Adrenal gland (tissue), 7 donors: ENCODE data around the genes DFFB, C1orf174 and TAS1R1.

DNA sequence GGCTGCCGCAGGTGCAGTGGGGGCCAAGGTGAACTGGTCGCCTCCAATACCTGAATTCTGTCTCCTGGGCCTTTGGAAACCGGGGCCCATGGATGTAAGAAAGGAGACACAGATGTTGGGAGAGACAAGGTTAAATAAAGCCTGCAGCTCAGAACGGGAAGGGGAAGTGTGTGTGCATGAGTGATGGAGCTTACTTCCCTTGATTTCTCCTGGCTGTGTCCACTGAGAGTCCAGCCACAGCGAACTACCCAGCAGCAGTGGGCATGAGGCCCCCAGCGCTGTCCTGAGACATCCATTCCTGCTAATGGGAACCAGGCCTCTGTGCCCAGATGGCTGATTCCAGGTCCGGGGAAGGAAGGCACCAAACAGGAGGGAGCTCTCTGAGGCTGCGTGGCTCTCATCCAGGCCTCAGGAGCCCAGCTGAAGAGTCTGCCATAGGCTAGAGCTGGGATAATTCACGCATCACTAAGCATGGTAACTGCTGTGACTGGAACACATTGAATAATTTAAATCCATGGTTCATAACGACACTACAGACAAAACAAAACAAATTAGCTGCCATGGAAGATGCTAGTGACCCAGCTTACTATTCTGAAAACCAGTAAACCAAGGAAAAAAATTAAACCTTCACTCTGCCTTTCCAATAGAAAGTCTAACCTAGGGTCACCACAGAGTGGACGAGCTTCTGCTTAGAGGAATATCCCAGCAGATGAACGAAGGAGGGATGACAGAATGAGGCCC lies 24.7 kb upstream of the LRRC47 start:
- PRO-cap, 3 experiments: no peak in any of the 3 experiments
- RAMPAGE, long total RNA, 4 experiments: no peak in any of the 4 experiments
- RRBS: no CpG with 5 or more reads among the region's 12 CpGs

DNA sequence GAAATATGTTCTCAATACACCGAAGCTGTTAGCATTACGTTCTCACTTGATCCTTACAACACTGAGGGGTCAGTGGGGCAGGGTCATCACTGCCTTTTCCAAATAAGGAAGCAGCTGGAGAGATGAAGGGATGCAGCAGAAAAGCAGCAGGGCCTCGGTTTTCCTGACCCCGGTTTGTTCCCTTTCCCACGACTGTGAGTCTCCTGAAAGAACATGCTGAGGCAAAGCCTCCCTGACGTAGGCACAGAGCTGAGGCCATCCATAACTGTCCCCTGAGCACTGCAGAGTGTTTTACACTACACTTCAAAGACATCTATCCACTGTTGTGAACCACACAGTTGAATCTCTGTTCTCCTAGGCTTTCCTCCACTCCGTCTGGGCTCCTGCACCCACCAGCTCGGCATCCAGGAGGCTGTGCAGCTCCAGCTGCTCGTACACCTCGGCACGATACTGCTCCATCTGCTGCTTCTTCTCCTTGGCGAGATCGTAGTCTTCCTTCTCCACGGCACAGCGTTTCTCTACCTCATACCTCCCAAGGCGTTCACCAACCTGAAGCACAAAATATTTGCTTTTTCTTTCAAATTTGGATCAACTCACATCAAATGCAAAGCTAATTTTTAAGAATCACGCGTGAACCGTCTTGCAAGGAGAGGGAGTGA lies 18.3 kb downstream of the CEP104 start:
- PRO-cap, 3 experiments: no peak in any of the 3 experiments
- RAMPAGE, long total RNA, 4 experiments: start-site peak on the minus strand in 1 of 4 experiments, centred at position 479 of the sequence, 18 reads per replicate
- RRBS: no CpG with 5 or more reads among the region's 19 CpGs

DNA sequence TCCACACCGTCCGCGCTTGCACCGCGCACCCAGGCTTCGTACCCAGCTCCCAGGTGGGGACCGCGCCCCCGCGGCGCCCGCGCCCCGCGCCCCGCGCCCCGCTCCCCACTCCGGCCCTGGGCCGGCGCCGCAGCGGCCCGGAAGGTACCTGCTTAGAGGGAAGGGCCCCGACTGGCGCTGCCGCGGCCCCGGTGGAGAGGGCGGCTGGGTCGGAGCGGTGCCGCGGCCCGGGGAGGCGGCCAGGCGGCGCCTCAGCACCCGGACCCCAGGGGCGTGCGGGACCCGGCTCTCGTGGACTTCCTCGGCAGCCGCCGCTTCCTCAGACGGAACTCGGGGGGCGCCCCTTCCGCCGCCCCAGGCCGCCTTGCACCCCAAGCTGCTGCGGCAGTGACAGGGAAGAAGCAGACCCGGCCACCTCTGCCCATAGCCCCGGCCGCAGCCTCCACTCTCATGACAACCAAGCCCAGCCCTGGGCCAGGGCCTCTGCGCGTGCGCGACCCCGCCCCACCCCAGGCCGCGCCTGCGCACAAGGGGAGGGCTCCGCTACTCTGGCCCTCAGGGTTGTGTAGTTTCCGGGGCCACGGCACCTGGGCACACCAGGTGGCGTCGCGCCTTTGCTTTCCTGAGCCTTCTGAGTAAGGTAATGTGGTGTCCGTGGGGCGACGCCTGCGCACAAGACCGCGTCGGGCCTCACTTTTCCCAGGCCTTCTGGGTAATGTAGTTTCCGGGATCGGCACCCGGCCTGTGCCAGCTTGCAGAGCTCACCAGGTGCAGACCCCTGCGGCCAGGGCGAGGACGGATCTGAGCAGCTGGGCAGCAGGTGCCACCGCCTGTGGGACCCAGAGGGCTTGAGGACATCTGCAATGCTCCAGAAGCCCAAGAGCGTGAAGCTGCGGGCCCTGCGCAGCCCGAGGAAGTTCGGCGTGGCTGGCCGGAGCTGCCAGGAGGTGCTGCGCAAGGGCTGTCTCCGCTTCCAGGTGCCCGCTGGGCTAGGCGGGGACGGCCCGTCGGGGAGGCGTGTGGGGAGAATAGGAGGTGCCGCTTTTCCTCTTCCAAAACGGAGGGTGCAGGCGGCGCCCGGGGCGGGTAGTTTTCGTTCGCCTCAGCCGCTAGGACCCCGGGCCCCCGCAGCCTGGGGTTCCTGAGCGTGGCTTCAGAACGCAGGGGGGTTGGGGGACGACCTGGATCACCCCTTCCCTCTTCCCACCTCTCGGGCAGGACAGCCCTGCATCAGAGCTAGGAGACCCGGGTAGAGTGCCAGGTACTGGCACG lies at the start of gene DFFB:
TSS of gene DFFB (plus strand) at position 736 of the 1,272 bp plus-strand sequence.
- PRO-cap, 3 experiments: peak in 3 of 3 experiments; most common plus-strand start position 720 of the sequence (in 2); most common minus-strand start position 471 of the sequence (in 2)
- RAMPAGE, long total RNA, 4 experiments: start-site peak on the plus strand in 1 of 4 experiments, centred at position 711 of the sequence, 18 reads per replicate
- RRBS: 2% methylated on average over 24 of the region's 116 CpGs

DNA sequence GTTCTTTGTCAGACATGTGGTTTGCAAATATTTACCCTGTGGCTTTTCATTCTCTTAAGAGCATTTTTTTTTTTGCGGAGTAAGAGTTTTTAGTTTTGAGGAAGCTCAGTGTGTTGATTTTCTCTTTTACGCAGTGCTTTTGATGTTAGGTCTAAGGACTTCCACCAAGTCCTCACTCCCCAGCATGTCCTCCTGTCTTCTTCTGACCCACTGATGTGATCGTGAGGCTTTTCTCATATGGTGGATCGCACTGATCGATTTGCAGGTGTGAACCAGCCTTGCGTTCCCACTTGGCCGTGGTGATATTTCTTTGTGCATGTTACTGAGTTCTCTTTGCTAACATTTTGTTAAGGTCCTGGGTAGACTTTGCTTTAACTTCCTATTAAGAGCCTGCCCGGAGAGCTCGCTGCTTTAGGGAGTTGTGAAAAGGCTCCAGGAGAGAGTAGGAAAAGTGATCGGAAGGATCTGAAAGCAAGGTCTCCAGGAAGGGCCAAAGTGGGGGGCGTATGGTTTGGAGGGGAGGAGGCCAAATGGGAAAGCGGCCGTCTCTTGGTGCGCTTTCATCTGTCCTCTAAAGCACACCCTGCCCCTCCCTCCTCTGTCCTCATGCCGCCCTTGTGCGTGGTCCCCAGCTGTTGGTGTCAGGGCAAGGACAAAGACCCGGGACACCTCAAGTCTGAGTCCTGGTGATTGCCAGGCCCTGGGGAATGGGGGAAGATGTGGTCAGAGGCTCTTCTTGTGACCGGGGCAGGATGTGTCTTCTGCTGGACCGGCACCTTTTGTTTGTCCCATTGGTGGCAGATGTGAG lies 7.9 kb downstream of the DFFB start:
- PRO-cap, 3 experiments: peak in 1 of 3 experiments; most common plus-strand start position 499 of the sequence (in 1)
- RAMPAGE, long total RNA, 4 experiments: no peak in any of the 4 experiments
- RRBS: 90% methylated on average over 2 of the region's 19 CpGs

GRCh38 chr1:3899265-3900554 lies at the start of gene C1orf174:
C1orf174 (minus strand) TSS chr1:3900272.
- PRO-cap, 3 experiments: peak in 3 of 3 experiments; most common plus-strand start chr1:3900417 (in 3); most common minus-strand start chr1:3900258 (in 2)
- RAMPAGE, long total RNA, 4 experiments: start-site peak on the plus strand in 1 of 4 experiments, at chr1:3900390-3900445 at its widest, 9 reads per replicate; start-site peak on the minus strand in 4 of 4 experiments, at chr1:3900225-3900285 at its widest, 32 to 804 reads per replicate
- RRBS: 1% methylated on average over 26 of the region's 72 CpGs

DNA sequence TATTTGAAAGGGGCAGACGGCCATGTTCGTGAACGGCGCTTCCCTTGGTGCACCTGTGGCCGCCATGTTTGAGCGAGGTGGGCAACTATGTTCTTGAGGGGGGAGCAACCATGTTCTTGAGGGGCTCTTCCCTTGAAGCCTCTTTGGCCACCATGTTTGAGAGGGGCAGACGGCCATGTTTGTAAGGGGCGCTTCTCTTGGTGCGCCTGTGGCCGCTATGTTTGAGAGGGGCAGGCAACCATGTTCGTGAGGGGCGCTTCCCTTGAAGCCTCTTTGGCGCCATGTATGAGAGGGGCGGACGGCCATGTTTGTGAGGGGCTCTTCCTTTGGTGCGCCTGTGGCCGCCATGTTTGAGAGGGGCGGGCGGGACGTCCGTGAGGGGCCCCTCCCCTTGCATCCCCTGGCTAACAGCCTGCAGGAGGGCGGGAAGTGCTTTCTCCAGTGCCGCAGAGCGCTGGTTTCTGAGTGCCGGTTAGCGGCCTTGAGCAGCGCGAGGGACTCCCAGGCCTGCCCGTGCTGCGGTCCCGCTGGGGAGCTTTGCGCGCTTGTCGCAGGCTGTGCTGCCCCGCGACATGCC lies 571 bp upstream of the C1orf174 start:
- PRO-cap, 3 experiments: peak in 3 of 3 experiments; most common plus-strand start position 422 of the sequence (in 2); most common minus-strand start position 63 of the sequence (in 1)
- RAMPAGE, long total RNA, 4 experiments: no peak in any of the 4 experiments
- RRBS: no CpG with 5 or more reads among the region's 36 CpGs

DNA sequence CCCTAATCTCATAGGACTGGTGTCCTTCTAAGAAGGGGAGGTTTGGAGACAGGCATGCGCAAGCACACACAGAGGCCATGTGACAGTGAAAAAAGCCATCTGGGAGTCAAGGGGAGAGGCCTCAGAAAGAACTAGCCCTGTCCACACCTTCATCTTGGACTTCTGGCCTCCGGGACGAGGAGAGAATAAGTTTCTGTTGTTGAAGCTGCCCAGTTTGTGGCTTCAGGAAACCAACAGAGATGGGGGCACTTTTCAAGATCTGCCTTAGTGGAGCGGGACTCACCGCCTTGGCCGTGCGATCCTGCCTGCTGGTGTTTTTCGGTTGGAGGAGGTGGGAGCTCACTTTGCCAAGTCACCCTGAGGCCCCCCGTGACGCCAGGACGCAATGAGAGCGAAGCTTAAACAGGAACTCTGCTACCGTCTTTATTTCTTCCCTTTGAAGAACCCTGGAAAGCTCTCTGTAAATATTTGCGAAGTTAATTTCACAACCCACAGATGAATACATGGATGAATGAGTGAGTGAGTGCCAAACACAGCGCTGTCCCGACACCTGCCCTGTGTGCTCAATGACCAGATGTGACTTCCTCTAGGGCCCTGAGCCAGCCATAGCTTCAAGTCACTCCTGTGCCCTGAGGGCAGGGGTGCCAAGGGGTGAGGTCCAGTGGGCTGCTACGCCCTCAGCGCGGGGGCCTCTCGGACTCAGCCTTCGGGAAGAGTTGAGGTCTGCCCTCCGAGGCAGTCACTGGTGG lies 42.6 kb upstream of the C1orf174 start:
- PRO-cap, 3 experiments: no peak in any of the 3 experiments
- RAMPAGE, long total RNA, 4 experiments: no peak in any of the 4 experiments
- RRBS: no CpG with 5 or more reads among the region's 22 CpGs

DNA sequence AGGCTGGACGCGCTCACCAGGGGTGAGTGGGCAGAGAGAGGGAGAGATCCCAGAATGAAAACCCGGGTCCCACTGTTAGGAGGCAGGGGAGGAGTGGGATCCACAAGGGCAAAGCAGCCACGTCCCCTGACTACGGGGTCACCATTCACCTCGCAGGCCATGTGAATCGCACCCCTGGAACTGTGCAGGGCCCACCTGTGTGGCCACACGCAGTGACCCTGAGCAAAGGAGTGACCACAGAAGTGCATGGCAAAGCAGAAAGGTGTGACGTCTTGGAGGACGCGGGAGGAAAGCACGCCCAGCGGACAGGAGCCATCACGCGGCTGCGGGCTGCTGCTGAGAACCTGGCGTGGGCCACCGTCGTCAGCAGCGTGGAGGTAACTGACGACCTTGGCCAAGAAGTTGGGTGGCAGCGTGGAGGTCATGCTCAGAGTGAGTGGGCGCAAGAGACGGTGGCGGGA lies 76.7 kb upstream of the C1orf174 start:
- PRO-cap, 3 experiments: peak in 2 of 3 experiments; most common plus-strand start position 279 of the sequence (in 2)
- RAMPAGE, long total RNA, 4 experiments: no peak in any of the 4 experiments
- RRBS: no CpG with 5 or more reads among the region's 25 CpGs

DNA sequence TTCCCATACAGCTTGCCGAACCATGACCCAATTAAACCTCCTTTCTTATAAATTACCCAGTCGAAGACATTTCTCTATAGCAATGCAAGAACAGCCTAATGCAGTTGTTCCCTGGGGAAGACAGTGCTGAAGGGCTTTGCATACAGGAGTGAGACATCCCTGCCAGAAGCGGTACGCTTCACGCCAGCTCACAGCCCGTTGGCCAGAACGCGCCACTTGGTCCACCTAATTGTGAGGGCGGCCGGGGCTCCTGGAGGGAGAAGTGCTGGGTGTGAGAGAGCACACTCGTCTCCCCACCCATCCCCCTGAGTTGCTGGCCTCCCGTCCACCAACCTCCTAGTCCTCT lies 227.2 kb upstream of the C1orf174 start:
- PRO-cap, 3 experiments: no peak in any of the 3 experiments
- RAMPAGE, long total RNA, 4 experiments: no peak in any of the 4 experiments
- RRBS: no CpG with 5 or more reads among the region's 12 CpGs

DNA sequence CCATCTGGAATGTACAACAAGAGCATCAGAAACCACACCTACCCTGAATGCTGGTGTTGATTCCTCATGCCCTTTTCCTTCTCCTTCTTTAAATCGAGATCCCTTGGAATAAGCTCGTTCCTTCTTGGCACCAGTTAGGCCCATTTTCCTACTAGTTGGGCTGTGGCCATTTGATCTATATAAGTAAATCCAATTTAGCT lies 170.4 kb upstream of the AJAP1 start:
- PRO-cap, 3 experiments: peak in 2 of 3 experiments; most common minus-strand start position 88 of the sequence (in 2)
- RAMPAGE, long total RNA, 4 experiments: no peak in any of the 4 experiments
- RRBS: no CpG with 5 or more reads among the region's 2 CpGs

- PRO-cap, 3 experiments: peak in 2 of 3 experiments; most common plus-strand start chr1:4963499 (in 1); most common minus-strand start chr1:4963348 (in 1)
- RAMPAGE, long total RNA, 4 experiments: no peak in any of the 4 experiments
- RRBS: no CpG with 5 or more reads among the region's 11 CpGs
Observed at GRCh38 chr1:4963089-4963624, 308.7 kb downstream of the AJAP1 start.

DNA sequence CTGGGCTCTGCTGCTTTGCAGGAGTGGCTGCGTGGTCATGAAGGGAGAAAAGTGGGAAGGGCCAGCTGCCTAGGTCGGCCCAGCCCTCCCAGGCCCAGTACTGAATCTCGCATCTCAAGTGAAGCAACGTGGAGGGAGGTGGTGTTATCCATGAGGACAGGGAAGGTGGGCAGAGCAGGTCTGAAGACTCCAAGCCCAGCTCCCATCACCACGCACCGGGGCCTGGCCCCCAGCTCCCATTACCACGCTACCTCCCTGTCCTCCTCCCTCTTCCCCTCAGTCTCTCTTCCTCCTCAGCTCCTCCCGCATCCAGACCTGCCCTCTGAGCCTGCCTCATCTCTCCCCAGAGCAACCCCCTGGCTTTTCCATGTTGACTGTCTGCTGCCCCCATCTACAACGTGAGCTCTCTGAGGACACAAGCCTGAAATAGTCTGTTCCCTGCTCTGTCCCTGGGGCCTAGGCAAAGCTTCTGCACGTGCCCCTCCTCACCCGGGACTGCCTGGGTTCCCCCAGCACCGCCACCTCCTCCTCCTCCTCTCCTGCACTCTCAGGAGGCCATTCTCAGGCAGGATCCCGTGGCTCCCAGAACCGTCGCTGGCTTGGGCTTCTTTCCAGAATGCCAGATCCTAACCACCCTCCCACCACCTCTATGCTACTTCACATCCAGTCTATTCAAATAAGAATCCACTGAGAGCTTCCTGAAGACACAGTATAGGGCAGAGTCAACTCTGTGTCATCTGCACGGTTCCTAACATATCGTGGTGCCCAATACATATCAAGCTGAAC lies 11.4 kb downstream of the NPHP4 start:
- PRO-cap, 3 experiments: no peak in any of the 3 experiments
- RAMPAGE, long total RNA, 4 experiments: no peak in any of the 4 experiments
- RRBS: no CpG with 5 or more reads among the region's 17 CpGs

DNA sequence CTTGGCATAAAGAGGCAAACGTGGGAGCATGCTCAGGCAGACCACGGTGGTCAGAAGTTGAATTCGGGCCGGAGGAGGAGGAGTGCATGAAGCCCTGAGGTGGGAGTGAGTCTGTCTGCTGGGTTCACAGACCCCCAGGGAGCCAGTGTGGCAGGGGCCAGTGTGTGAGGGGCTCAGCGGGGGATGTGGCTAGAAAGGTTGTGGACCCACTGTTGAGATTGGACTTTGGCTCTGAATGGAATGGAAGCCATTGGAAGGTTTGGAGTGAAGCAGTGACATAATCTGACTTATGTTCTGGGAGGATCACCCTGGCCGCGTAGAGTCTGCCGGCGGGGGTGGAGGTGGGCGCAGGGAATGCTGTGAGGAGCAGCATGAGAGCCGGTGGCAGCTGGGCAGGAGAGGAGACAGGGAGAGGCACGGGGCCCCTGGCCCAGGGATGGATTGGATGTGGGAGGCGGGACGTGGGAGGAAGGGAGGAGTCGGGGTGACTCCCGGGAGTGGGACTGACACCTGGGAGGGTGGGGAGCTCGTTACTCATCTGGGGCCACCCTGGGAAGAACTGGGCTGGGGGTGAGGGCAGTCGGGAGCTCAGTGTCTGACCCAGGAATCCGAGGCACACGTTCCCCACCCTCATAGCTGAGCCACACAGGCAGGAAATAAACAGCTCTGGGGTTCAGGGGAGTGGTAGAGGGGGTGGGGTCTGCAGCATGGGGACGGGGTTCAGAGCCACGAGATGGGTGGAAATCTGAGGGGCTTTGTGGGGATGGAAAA lies 10.4 kb upstream of the KCNAB2 start:
- PRO-cap, 3 experiments: no peak in any of the 3 experiments
- RAMPAGE, long total RNA, 4 experiments: no peak in any of the 4 experiments
- RRBS: 61% methylated on average over 4 of the region's 22 CpGs

DNA sequence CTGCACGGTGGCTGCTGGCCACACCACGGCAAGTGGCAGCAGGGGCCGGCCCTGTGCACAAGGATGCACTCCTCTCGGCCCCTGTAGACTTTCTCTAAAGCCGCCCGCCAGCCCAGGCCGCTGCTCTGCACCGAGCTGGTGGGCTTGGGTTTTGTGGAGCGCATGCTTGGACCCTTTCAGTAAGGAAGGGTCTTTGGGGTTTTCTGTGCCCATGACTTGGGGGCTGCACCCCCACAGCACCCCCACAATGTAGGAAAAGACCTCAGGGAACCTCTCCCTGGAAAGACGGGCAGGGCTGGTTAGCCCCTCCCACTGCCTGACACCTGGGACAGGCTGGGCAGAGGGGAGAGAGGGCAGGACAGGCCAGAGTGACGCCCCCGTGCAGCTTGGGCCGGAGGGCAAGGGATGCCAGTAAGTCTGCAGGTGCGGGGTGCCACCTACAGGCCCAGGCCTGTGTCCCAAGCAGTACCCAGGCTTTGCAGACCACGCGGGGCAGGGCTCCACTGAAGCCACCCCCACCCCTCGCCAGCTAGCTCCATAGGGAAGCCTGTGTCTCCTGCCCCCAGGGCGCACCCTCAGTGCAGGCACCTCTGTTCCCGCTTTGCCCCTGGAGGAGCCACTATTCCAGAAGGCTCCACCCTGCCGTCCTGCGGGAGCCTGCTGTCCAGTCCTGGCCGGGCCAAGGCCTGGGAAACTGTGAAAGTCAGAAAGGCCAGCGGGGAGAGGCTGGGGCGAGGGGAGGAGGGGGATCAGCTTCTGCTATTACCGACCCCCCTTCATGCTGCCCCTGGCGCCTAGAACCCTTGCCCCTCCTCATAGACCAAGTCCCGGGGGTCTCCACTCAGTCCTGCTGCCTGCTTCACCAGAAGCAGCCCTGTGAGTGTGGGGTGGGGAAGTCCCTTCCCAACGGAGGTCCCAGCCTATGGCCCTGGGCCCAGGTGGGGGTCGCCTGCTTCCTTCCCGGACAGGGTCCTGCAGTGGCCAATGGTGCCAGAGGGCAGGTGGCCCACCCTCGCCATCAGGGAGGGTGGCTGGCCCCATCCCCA lies 54.1 kb downstream of the KCNAB2 start:
- PRO-cap, 3 experiments: no peak in any of the 3 experiments
- RAMPAGE, long total RNA, 4 experiments: no peak in any of the 4 experiments
- RRBS: 27% methylated on average over 3 of the region's 31 CpGs

- PRO-cap, 3 experiments: no peak in any of the 3 experiments
- RAMPAGE, long total RNA, 4 experiments: no peak in any of the 4 experiments
- RRBS: no CpG with 5 or more reads among the region's 10 CpGs
Observed at GRCh38 chr1:6247056-6247918, 3.3 kb downstream of the HES3 start.

- PRO-cap, 3 experiments: peak in 3 of 3 experiments; most common plus-strand start chr1:6359977 (in 3); most common minus-strand start chr1:6359853 (in 3)
- RAMPAGE, long total RNA, 4 experiments: no peak in any of the 4 experiments
- RRBS: 1% methylated on average over 2 of the region's 13 CpGs
Observed at GRCh38 chr1:6359224-6360063, 34.1 kb downstream of the ACOT7 start.

DNA sequence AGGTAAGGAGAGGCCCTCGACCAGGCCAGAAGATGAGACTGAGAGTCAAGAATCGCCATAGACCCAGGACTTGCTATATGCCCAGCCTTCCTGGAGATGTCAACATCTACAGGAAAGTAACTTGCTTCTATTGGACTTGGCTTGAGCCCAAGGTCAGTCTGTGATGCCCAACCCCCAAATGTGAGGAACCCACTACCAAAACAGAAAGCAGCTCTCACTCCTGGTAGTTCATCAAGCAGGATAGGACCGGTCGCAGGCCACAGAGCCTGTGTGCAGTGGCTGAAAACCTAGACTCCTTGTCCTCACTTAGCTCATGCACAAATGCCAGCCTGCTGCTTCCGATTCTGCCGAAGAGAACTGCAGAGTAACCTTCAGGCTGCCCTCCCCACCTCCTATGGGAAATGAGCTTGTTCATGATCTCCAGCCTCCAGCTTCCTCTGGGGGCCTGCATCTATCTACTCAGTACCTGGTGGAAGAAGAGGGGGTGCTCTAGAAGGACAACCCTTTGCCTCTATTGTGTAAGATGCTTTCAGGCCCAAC lies 1.4 kb downstream of the ACOT7 start:
- PRO-cap, 3 experiments: no peak in any of the 3 experiments
- RAMPAGE, long total RNA, 4 experiments: no peak in any of the 4 experiments
- RRBS: no CpG with 5 or more reads among the region's 6 CpGs

DNA sequence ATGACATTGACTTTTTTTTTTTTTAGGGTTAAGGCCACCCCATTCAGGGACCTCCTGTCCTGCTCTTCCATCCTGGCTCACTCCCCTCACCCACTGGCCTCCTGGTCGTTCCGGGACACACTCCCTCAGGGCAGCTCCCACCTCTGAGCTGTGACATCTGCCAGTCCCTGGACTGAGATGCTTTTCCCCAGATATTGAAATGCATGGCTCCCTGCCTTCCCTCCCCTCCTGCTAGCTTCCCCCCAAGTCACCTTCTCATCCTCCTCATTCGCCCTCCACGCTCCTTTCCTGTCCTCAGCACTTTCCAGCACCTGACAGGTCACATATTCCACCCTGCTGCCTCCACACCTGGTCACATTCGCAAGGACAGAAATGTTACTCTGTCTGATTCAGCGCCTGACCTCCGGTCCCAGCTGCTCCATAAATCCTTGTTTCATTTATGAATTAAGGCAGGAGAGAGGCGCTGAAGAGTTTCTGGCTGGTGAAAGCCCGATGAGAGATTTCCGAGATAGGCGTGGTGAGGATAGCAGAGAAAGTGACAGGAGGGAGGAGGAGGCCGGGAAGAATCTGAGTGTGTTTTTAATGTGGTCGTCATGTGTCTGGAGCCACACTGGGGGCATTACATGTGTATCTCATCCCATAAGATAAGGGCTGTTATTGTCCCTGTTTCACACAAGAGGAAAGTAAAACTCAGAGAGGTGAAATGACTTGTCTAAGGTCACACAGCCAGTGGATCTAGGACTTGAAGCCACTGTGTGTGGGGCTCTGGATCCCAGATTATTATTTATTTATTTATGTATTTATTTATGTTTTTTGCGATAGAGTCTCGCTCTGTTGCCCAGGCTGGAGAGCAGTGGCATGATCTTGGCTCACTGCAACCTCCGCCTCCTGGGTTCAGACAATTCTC lies 9.3 kb downstream of the PLEKHG5 start:
- PRO-cap, 3 experiments: no peak in any of the 3 experiments
- RAMPAGE, long total RNA, 4 experiments: no peak in any of the 4 experiments
- RRBS: no CpG with 5 or more reads among the region's 16 CpGs

- PRO-cap, 3 experiments: no peak in any of the 3 experiments
- RAMPAGE, long total RNA, 4 experiments: no peak in any of the 4 experiments
- RRBS: no CpG with 5 or more reads among the region's 5 CpGs
Observed at GRCh38 chr1:6546152-6546842, 8.0 kb downstream of the NOL9 start.

- PRO-cap, 3 experiments: no peak in any of the 3 experiments
- RAMPAGE, long total RNA, 4 experiments: no peak in any of the 4 experiments
- RRBS: 80% methylated on average over 2 of the region's 17 CpGs
Observed at GRCh38 chr1:6555009-6555597, at the start of gene TAS1R1. TAS1R1 (plus strand) TSS chr1:6555307.